ENCODE measurements around a stretch of chr6.

GRCh38 chr6:186554-187030, 105.7 kb upstream of the DUSP22 start:
- PRO-cap, result no peak

DNA sequence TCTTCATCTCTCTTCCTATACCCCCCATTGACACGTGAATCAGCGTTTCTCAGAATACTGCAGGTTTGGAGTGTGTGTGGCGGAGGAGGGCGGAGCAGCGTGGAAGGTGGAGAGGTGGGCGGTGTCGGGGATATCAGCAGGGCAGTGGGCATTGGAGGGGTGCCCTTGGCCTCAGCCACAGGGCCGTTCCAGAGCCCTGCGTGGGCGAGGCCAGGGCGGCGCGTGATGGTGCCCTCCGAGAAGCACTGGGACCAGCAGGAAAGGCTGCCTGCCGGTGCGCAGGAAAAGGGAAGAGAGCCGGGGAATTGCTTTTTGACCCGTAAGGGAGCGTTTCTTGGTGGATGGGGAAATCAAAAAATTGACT, 82.8 kb upstream of the DUSP22 start:
- PRO-cap, result no peak

DNA sequence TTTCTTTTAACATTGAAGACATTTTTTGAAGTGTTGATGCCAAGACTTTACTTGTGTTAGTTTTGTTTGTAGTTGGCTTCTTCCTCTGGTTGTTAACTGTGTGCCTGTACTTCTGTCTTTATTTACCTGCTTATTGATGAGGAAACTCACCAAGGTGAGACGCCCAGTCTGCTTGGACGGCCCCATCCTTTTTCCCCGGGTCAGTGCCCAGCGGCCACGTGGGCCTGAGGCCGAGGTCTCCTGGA, 24.7 kb downstream of the DUSP22 start:
- PRO-cap, result no peak

- PRO-cap, result no peak
These were observed 44.4 kb downstream of the DUSP22 start for GRCh38 chr6:336573-337276.

DNA sequence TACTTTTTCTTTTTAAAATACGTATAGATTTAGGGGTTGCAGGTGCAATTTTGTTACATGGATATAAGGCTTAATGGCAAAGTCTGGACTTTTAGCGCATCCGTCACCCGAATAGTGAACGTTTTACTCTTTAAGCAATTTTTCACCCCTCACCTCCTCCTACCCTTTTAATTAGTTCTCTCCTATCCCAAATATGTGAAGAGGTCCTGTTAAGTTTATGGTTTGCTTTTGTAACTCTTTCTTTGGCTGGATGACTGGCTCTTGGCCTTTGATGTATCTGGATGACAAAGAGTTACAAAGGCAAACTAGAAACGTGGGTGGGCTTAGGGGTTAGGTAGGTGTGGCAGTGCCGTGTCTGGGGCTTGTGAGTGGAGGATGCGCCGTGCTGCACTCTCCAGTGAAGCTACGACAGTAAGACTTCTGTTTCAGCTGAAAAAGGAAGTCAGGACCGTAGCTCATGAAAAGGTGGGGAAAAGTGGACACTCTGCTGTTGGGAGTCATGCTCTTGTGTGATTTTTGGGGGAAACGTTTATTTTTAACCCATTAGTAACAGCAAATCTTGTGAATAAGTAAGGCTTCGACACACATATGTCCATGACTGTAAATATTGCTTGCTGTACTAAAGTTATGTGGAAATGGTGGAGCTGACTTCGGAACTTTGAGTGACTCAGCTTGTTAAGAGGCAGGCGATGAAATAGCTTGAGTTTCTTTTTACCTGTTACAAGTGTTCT, 45.5 kb downstream of the DUSP22 start:
- PRO-cap, result no peak

DNA sequence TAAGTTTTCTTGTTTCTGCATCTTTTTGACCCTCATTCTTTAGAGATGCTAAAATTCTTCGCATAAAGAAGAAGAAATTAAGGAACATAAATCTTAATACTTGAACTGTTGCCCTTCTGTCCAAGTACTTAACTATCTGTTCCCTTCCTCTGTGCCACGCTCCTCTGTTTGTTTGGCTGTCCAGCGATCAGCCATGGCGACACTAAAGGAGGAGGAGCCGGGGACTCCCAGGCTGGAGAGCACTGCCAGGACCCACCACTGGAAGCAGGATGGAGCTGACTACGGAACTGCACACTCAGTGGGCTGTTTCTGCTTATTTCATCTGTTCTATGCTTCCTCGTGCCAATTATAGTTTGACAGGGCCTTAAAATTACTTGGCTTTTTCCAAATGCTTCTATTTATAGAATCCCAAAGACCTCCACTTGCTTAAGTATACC, 17.0 kb downstream of the IRF4 start:
- PRO-cap, result no peak

- PRO-cap, result no peak
These were observed 43.0 kb downstream of the IRF4 start for GRCh38 chr6:434627-434973.

DNA sequence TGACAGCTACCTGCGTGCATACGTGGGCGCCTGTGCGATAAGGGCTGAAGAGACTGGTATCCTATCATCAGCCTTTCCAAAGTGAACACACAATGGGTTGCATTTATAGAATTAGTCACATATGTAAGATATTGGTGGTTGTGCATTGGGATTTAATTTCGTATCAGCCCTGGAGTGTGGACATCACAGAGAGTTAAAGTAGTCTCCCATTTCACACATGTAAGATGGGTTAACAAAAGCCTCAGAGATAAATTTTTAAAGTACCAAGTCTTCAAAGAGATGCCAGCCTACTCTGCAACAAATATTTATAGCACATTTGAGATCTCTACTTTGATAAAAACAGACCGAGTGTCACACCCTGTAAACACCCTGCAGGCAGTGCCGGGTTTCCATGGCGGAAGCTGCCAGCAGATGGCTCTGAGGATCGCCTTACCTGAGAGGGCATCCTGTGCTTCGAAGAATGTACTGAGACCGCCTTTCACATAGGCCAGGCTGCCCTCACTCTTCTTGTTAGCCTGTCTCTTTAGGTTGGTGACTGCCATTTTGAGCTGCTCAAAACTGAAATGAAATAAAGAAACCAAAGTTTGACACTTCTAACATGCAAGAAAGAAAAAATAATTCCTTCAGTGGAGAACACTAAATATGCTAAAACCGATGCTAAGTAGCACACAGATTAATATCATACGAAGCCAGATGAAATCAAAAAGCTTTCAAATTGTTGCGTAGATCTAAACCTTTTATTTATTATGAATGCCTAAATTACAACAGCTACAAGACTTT, 39.4 kb downstream of the HUS1B start:
- PRO-cap, result no peak

- PRO-cap, result no peak
These were observed 18.7 kb upstream of the EXOC2 start for GRCh38 chr6:711733-711937.

- PRO-cap, result no peak
These were observed 265.8 kb upstream of the FOXQ1 start for GRCh38 chr6:1046089-1046557.

GRCh38 chr6:1250513-1251077, 61.3 kb upstream of the FOXQ1 start:
- PRO-cap, result no peak

- PRO-cap, result no peak
These were observed 25.6 kb upstream of the FOXF2 start for GRCh38 chr6:1363552-1364457.

DNA sequence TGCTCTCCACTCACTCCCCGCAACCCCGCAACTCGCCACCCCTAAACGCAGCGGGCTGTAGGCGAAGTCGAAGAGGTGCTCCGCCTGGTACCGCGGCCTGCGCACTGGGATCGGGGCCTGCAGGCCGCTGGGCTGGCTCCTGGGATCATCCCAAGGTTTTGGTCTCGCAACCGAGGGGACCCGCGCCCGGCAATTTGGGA, 4.7 kb upstream of the FOXF2 start:
- PRO-cap, result no peak

GRCh38 chr6:1604896-1605755, 4.6 kb upstream of the FOXC1 start:
- PRO-cap, result no peak

DNA sequence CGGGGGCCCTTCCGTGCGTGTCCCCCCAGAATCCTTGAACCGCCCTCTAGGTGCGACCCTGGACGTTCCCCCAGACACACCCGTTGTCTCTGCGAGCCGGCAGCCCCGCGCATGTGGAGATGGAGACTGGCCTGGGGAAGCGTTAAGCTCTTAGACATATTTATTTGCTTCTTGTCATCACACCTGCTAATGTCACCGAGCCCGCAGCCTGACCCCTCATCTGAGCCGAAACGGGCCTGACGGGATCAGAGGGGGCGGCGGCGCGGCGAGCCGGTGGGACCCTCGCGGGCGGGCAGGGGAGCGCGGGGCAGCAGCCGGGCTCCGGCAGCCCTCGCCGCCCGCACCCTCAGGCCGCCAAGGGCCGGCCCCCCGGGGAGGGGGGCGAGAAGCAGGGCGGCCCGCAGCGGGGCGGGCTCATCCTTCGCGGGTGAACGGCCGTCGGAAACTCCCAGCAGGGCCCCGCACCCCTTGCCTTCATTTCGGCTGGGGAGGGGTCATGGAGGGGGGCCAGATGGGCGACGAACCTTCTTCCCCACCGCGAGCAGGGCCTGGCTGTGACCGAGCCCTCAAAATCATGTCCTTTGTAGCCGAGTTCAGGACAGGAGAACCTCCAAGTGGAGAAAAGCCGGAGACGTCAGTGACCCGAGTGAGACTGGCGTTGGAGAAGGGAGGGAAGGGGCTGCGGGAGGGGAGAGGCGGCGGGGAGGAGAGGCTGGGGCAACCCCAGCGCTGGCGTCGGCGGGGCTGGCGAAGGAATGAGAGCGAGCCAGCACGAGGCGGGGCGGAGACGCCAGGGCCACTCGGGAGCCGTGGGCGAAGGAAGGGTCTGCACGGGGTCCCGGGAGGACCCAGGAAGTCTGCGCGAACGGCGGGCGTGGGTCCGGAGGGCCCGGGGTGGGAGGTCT, 733 bp upstream of the FOXC1 start:
- PRO-cap, result bidirectional peak, plus-strand start at position 735 of the sequence, minus-strand start at position 654 of the sequence

DNA sequence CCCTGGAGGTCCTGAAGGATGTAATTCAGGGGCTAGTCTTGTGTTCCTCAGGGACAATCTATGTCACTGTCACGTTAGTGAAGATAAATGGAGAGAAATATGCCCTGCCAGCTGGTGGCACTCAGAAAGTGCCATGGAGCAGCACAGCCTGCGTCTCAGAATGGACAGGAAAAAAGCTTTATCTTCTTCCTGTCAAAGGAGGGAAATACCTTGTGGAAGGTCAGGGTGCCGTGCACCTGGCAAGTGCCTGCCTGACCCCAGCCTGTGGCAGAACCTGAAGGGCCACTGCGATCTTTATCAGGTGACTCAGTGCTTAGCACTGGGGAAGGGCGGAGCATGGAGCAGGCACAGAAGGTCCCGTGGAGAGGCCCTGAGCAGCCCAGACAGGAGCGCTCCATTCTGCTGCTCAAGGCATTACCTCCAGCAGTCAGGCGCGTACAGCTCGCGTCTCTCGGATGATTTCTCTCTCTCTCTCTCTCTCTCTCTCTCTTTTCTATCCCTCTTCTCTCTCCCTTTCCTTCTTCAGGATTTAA, 31.6 kb downstream of the FOXC1 start:
- PRO-cap, result no peak

- PRO-cap, result no peak
These were observed 36.3 kb downstream of the FOXC1 start for GRCh38 chr6:1645939-1646517.

GRCh38 chr6:1701820-1702370, 92.2 kb downstream of the FOXC1 start:
- PRO-cap, result no peak

DNA sequence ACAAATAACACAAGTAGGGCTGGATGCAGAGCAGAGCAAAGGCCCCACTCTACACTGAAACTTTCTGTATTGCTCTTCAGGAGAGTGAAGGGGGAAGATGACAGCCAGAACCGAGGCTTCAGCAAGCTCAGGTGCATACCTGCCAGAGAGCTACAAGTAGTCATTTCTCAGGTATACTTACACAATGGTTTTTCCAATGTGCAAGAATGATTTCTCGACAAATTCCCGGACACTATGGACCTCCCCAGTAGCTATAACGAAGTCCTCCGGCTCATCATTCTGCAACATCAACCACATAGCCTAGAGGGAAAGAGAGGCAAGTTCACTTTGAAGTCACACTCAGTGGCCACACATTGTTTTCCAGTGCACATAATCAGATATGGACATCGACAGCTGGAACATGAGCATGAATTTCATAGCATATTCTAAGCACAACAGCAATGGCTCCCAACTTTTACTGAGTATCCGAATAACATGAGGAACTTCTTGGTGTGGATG, 132.6 kb downstream of the FOXC1 start:
- PRO-cap, result no peak

DNA sequence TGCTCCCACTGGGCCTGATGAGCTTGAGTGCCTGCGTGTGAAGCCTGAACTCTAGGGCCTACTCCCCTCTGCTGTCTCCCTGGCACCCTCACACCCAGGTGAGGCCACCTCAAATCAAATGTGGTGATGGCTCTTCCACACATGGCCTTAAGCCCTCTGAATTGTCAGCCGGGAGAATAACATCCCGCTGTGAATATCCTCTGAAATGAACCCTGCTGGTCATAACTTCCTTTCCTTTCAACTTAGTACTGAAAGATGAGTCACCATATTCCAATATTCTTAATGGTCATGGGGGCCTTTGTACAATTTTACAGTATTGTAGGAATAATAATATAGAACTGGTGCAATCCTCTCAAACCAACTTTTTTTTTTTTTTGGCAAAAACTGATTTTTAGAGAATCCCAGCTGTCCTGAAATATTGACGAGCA, 171.8 kb downstream of the FOXC1 start:
- PRO-cap, result no peak

Data from type B pancreatic cell (in vitro differentiated cells).